HTERT-HM (cell line): Measurements from ENCODE around the gene MYZAP.

- RRBS: no CpG with 5 or more reads among the region's 5 CpGs
These were observed 74.6 kb downstream of the TCF12 start for GRCh38 chr15:56992888-56993677.

DNA sequence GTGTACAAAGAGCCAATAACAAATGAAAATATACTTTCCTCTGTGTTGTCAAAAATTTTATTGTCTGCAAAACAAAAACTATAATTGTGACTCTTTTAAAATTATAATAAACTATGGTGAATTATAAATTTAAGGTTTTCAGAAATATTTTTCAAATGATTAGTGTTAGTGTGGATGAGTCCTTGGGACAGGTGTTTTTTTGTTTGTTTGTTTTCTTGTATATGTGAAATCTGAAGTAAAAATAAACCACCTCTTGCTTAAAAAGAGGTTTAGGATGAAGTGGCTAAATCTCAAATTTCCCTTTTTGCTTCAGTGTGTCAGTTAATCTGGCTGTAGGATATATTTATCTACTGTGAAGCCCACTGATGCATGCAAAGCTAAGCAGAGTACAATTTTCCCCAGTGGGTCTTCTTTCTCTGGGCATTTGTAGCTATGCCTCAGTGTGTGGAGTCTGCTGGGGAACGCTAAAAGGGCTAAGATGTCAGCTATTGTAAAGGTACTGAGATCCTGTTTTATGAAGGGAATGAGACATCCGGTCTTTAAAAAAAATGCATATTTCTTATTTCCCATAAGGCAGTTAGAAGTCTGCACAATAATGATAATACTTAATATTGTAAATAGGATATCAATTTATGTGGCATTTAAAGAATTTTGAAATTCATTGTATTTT is 190.5 kb downstream of the TCF12 start:
- RRBS: no CpG with 5 or more reads among the region's 2 CpGs

- RRBS: no CpG with 5 or more reads among the region's 5 CpGs
These were observed 162.6 kb upstream of the CGNL1 start for GRCh38 chr15:57213646-57214185.

GRCh38 chr15:57306712-57307346 is 69.5 kb upstream of the CGNL1 start:
- RRBS: 7% methylated on average over 19 of the region's 38 CpGs

DNA sequence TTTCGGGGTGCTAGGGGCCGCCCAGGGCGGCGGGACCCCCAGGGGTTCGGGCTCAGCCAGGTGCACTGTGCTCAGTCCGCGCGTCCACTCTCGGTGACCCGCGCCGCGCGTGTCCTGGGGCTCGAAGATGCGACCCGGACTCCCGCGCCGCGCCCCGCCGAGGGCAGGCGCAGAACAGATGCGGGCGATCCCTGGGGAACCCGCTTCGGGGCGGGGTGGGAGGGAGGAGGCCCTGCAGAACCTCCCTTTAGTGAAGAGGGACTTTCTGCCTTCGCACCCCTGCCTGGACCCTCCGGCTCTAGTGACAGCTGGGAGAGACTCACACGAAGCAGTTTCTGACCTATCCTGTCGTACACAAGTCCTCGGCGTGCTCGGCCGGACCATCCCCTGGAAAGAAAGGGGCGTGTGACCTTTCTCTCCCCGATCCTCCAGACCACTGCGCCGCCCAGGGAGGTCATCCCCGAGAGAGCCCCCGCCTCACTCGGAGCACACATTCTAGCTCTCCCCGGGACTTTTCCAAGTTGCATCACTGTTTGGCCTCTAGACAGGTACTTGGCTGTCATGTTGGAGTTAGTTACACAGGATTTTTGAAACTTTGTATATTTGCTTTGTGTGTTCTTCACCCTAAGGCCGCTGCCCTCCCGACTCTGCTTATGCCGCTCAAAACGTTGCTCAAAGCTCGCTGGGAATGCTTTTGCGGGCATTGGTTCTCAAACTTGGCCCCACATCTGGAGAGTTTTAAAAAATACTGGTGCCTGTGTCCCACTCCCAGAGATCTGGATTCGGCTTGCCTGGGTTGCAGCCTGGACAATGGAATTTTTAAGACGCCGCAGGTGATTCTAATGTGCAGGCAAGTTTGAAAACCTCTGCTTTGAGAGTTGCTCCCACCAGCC is 559 bp downstream of the CGNL1 start:
- RRBS: 3% methylated on average over 8 of the region's 54 CpGs

- RRBS: no CpG with 5 or more reads among the region's 7 CpGs
These were observed 92.8 kb downstream of the CGNL1 start for GRCh38 chr15:57469052-57469600.

- RRBS: no CpG with 5 or more reads among the region's 10 CpGs
These were observed 94.7 kb upstream of the MYZAP start for GRCh38 chr15:57496759-57497579.

DNA sequence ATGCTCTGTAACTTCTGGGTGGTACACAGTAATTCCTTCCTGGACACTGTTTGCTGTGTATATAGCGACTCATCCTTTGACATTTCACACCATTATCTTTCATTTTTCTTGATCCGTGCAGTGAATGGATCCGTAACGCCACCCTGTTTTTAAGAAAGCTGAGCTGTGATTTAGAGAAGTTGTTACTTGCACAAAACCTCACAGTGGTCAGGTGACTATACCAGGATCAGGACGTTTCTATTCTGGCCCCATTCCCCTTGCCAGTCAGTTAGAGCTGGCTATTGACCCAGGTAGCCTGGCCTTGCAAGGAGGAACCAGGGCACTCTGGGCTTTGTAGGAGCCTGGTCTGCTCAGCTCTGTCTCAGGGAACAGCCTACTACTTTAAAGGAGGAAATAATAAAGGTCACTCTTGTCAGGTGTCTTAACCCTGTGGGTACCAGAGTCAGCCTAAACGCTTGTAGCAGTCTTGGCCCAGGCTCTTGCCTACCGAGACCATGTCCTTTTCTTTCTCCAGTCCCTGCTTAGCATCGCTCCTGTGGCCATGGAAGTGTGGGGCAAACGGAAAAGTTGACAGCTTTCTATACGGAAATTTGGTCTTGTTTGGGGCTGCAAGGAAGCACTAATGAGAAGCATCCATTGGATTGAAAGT is 86.4 kb upstream of the MYZAP start:
- RRBS: no CpG with 5 or more reads among the region's 10 CpGs

- RRBS: 4% methylated on average over 2 of the region's 11 CpGs
These were observed 39.9 kb upstream of the MYZAP start for GRCh38 chr15:57551668-57552322.

DNA sequence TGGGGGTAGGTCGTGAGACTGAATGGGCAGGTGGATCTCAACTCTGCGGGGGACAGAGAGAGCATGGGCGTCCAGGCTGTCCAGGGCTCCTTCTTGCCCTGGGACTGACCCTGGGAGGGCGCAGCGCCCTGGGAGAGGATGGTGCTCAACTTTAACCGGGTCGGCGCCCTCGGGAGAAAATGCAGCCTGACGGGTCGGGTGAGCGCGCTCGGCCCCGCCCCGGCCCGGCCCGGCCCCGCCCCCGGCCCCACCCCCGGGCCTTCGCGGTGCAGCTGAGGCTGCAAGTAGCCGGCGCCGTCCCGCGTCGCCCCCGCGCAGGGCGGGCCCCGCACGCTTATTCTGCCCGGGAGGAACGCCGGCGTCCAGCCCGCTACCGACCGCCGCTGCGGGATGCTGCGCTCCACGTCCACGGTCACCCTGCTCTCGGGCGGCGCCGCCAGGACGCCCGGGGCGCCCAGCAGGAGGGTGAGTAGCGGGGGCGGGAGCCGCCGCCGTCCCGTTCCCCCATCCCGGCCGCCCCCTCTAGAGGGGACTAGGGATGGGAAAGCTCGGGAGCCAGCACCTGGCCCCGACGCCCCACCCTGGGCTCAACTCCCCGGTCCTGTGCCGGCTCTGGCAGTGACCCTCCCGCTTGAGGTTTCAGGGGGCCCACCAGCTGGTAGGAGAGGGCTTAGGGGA is at the start of gene MYZAP:
MYZAP (plus strand) TSS at position 260 of the 678 bp plus-strand sequence.
- RRBS: 5% methylated on average over 48 of the region's 67 CpGs

- RRBS: no CpG with 5 or more reads among the region's 10 CpGs
These were observed 151.0 kb downstream of the ALDH1A2 start for GRCh38 chr15:57914288-57915129.

- RRBS: no CpG with 5 or more reads among the region's 5 CpGs
These were observed 142.8 kb downstream of the ALDH1A2 start for GRCh38 chr15:57922744-57923131.

DNA sequence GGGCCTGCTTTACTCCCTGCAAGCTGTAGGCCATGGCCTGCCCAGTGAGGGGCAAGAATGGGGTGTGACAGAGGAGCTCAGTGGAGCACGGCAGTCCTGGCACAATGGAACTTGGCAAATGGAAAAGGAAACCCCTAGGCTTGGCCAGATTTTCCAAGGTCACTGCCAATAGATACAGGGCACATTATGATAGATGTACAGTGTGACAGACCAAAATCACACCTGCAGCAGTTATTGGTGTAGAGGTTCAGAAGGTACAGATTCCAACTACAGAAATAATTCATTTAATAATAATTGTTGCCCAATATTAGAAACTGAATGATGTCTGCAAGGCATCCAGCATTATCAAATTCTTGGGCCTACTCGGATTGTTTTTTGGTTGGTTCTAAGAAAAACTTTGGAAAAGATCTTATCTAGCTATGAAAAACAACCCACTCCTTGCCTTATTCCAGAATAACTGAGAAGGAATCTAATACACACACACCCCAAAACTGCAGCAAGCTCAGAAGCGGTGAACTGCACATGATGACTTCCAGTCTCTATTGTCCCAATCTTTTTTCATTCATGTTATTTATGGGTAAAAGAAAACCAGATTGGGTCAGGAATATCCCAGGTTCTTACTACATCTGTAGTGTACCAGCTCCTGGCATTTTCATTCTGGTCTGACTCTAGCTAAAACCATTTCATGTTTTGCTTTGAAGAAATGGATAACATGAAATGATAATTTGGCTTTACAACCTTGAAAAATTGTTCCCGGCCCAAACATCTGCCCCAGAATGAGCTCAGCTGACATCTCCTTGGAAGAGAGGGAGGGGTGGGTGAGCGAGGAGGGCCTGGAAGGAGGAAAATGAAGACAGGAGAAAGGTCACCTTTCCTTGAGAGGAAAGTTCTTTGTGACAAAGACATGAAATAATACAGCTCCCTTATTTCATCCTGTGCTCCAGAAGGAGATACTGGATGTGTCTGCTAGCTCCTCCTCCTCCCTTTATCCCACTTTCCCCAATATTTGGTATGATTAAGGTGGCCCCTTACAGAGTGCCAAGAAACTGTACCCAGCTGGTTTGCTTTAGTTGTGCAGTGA is 111.2 kb downstream of the ALDH1A2 start:
- RRBS: no CpG with 5 or more reads among the region's 5 CpGs

- RRBS: no CpG with 5 or more reads among the region's 7 CpGs
These were observed 3.7 kb downstream of the AQP9 start for GRCh38 chr15:58141787-58142447.

DNA sequence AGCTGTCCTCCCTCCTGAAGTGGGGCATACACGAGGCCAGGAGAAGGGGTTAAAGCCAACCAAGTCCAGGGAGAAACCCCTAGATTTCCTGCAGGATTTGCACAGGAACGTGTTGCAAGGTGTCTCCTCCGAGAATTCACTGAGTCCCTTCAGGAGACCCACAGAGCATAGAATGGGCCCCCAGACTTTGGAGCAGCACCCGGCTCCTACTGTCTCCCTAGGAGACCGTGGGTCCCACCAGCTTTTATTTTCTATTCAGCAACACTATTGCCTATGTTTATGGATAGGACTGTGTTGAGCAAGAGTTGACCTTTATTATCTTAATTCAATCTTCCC is 100.6 kb upstream of the LIPC start:
- RRBS: no CpG with 5 or more reads among the region's 5 CpGs

GRCh38 chr15:58423161-58423528 is 8.6 kb upstream of the LIPC start:
- RRBS: no CpG with 5 or more reads among the region's 4 CpGs

DNA sequence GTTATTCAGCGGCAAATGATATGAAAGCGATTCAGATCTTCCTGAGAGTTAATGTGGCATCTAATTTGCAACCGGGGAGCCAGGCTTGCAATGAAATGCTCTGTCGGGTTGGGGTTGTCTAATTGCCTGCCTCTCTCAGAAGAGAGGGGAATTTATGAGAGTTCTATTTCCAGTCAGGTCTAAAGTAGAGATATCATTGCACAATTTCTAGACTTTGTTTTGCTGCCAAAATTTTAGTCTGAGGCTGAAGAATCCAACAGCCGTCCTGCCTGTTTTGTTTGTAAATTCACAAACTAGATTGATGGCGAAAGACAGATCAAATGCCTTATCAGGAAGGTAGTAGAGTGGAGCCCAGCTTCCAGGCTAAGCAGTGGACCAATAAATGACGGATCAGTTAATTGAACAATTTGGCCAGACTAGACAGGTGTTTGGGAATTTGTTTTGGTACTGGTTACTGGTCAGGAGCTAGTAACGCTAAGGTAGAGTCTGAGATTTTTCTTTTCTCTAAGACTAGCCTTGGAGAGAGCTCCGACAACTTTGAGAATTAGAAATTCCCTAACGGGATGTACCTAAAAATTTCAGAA is 701 bp downstream of the LIPC start:
- RRBS: no CpG with 5 or more reads among the region's 10 CpGs

DNA sequence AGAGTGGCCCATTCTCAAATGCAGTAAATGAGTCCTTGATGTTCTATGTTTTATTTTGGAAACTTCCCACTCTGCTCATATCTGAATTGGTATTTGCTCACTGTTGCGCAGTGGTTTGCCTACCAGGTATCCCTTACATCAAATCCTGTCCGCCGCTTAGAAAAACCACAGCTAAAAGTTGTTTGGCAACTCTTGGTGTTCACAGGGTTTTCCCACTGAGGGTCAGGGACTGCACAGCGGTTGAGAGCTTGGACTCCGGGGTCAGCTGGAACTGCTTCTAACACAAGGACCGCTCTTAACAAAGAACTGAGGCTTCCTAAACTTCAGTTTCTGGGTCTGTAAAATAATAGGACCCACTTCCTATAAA is 35.8 kb downstream of the LIPC start:
- RRBS: no CpG with 5 or more reads among the region's 6 CpGs

DNA sequence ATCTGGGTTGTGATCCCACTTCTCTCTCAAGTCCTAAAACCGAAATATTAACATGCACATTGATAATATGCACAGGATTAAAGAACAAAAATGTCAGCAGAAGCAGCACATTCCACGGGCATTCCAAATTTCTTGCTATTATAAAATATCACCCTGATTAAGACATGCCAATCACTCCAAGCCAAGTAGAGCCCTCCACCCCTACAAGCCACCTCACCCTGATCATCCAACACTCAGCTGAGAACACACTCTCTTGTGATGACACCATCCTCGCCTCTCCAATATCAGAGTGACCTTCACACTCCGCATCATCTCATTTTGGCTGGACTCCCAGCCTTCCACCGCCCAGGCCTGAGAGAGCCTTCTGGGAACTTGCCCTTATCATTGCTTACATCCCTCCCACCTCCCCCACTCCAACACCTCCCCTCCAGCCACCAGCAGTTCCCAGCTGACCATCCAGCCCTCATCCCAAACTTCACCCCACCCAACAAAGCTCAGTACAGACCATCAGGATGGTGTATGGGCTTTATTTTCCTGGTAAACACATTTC is 114.8 kb downstream of the LIPC start:
- RRBS: no CpG with 5 or more reads among the region's 5 CpGs

DNA sequence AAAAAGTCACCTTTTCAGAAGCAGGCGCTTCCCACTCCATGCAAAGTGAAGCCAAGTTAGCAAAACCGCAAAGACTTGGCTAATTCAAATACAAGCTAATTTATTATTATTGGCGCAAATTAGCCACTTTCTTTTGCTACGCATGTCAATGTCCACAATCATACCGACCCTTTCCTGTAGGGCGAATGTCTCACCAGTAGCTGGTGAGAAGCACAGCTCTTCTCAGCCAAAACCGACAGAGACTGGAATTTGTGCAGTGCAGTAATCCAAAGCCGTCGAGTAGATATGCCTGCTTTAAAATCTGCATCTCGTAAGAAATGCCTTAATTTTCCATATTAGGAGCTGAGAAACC is 657 bp upstream of the MINDY2 start:
- RRBS: no CpG with 5 or more reads among the region's 10 CpGs